Upper lobe of left lung (tissue), 5 donors: Measurements from ENCODE around the genes FAM110C, ACP1 and EIPR1.

- PRO-cap, 2 experiments: peak in 1 of 2 experiments; most common plus-strand start chr2:46805 (in 1); most common minus-strand start chr2:46505 (in 1)
- RAMPAGE, long total RNA, 4 experiments: no peak in any of the 4 experiments
These were observed at the start of gene FAM110C for GRCh38 chr2:46391-47420. Gene FAM110C, minus strand, starts transcription at chr2:46505.

- PRO-cap, 2 experiments: no peak in any of the 2 experiments
- RAMPAGE, long total RNA, 4 experiments: no peak in any of the 4 experiments
These were observed 14.3 kb downstream of the SH3YL1 start for GRCh38 chr2:249474-250008.

DNA sequence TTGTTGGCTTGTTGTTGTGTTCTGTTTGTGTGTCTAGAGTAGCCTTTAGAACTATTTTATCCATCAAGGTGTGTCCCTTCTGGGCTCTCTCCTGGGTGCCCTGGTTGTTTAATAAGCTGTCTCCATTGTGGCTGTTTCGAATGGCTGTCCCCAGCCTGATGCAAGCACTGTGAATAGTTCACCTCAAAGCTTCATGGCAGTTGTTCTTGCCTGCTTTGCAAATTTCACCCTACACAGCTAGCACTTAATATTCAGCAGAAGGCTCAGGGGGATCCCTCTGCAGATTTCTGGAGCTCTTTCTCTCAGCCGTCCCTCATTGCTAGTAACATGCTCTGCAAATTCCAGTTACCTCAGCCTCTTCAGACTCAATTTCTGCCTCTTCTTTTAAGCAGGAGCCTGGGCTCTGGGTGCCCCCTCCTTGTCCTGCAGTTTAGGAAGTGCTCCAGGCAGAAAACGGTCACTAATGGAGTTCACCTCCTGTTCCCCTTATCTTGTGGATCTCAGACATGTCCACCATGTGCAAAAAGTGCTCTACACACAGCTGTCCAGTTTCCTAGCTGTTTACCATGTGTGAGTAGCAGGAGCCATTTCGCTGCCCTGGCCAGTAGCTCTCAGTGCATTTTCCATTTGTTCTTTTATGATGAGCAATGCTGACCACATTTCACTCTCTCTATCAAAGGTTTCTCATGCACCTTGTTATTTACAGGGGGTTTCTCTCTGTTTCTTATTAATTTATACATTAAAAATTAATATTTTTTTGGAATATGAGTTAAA, 5.0 kb downstream of the SH3YL1 start:
- PRO-cap, 2 experiments: no peak in any of the 2 experiments
- RAMPAGE, long total RNA, 4 experiments: start-site peak on the minus strand in 1 of 4 experiments, centred at position 627 of the sequence, 10 reads per replicate

GRCh38 chr2:264309-265023, at the start of gene ACP1:
Gene ACP1, plus strand, starts transcription at chr2:264947.
- PRO-cap, 2 experiments: peak in 2 of 2 experiments; most common plus-strand start chr2:264916 (in 1); most common minus-strand start chr2:264776 (in 2)
- RAMPAGE, long total RNA, 4 experiments: start-site peak on the plus strand in 4 of 4 experiments, at chr2:264893-264959 at its widest, 210 to 1,968 reads per replicate; start-site peak on the minus strand in 2 of 4 experiments, at chr2:264505-264593 at its widest, 32 to 64 reads per replicate

GRCh38 chr2:289379-290529, 1.9 kb upstream of the ALKAL2 start:
- PRO-cap, 2 experiments: no peak in any of the 2 experiments
- RAMPAGE, long total RNA, 4 experiments: no peak in any of the 4 experiments

GRCh38 chr2:454050-454368, 166.1 kb upstream of the ALKAL2 start:
- PRO-cap, 2 experiments: peak in 1 of 2 experiments; most common plus-strand start chr2:454134 (in 1)
- RAMPAGE, long total RNA, 4 experiments: no peak in any of the 4 experiments

- PRO-cap, 2 experiments: no peak in any of the 2 experiments
- RAMPAGE, long total RNA, 4 experiments: no peak in any of the 4 experiments
These were observed 173.0 kb upstream of the ALKAL2 start for GRCh38 chr2:460660-461440.

GRCh38 chr2:628617-629007, 48.6 kb downstream of the TMEM18 start:
- PRO-cap, 2 experiments: no peak in any of the 2 experiments
- RAMPAGE, long total RNA, 4 experiments: no peak in any of the 4 experiments

- PRO-cap, 2 experiments: no peak in any of the 2 experiments
- RAMPAGE, long total RNA, 4 experiments: no peak in any of the 4 experiments
These were observed 90.3 kb downstream of the TPO start for GRCh38 chr2:1503354-1504165.

DNA sequence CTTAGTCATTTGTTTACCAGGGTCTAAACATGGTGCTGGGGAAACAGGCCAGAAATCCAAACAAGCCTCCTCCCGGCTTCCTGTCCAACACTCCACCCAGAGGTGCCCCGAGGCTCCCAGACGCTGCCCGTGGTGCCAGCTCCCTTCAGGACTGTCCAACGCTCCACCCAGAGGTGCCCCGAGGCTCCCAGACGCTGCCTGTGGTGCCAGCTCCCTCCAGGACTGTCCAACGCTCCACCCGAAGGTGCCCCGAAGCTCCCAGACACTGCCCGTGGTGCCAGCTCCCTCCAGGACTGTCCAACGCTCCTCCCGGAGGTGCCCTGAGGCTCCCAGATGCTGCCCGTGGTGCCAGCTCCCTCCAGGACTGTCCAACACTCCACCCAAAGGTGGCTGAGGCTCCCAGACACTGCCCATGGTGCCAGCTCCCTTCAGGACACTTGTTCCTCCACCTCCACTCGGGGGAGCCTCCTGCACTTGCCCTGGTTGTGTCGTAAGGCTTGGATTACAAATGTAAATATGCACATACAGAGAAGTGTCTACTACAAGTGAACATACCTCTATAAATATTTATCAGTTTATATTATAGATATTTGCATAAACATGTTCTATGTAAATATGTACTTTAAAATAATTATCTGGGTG, 143.4 kb downstream of the PXDN start:
- PRO-cap, 2 experiments: no peak in any of the 2 experiments
- RAMPAGE, long total RNA, 4 experiments: no peak in any of the 4 experiments

GRCh38 chr2:1617416-1618187, 126.7 kb downstream of the PXDN start:
- PRO-cap, 2 experiments: no peak in any of the 2 experiments
- RAMPAGE, long total RNA, 4 experiments: no peak in any of the 4 experiments

GRCh38 chr2:1626178-1626711, 118.1 kb downstream of the PXDN start:
- PRO-cap, 2 experiments: no peak in any of the 2 experiments
- RAMPAGE, long total RNA, 4 experiments: no peak in any of the 4 experiments

DNA sequence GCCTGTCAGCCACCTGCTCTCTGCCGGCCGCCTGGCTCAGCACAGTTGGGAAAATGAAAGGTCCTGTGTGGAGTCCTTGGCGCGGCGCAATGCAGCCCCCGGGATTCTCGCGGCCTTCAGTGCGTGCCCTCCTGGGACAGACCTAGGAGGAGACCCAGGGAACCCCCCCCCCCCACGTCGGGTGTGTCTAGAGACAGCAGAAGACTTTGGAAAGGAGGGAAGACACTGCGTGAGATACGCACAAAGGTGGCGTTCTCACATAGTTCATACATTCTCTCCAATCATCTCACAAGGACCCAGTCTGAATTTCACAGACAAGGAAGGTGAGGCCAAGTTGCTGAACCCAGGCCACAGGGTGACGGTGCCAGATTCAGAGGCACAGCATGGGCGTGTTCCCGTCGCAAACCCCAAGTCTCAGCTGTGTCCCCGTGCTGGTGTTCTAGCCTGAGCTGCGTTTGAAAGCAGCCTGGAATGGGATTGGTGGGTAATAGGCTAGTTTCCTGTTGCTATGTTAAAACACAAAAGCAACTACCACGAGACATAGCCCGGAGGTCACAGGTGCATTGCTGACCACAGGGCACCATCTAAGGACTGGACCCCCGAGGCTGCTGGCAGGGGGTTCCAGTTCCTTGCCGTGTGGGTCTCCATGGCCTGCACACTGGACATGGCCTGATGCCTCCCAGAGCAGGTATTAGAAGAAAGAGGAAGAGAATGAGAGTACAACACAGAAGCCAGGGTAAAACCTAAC, 935 bp upstream of the PXDN start:
- PRO-cap, 2 experiments: peak in 1 of 2 experiments; most common minus-strand start position 416 of the sequence (in 1)
- RAMPAGE, long total RNA, 4 experiments: no peak in any of the 4 experiments

DNA sequence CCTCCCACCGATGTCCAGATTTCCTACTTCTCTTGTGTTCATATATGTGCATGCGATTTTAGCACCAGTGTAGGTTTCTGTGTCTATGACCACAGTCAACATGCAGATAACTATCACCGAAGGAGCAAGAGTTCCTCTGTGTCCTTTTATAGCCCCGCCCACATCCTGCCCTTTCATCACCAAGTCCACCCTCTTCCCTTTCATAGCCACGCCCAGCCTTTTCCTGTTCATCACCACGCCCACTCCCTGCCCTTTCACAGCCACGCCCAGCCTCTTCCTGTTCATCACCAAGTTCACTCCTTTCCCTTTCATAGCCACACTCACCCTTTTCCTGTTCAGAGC, 274.0 kb downstream of the MYT1L start:
- PRO-cap, 2 experiments: peak in 2 of 2 experiments; most common minus-strand start position 112 of the sequence (in 2)
- RAMPAGE, long total RNA, 4 experiments: no peak in any of the 4 experiments

- PRO-cap, 2 experiments: peak in 1 of 2 experiments; most common minus-strand start chr2:2249994 (in 1)
- RAMPAGE, long total RNA, 4 experiments: no peak in any of the 4 experiments
These were observed 81.2 kb downstream of the MYT1L start for GRCh38 chr2:2249921-2250210.

- PRO-cap, 2 experiments: no peak in any of the 2 experiments
- RAMPAGE, long total RNA, 4 experiments: no peak in any of the 4 experiments
These were observed 20.8 kb downstream of the EIPR1 start for GRCh38 chr2:3356722-3357220.

DNA sequence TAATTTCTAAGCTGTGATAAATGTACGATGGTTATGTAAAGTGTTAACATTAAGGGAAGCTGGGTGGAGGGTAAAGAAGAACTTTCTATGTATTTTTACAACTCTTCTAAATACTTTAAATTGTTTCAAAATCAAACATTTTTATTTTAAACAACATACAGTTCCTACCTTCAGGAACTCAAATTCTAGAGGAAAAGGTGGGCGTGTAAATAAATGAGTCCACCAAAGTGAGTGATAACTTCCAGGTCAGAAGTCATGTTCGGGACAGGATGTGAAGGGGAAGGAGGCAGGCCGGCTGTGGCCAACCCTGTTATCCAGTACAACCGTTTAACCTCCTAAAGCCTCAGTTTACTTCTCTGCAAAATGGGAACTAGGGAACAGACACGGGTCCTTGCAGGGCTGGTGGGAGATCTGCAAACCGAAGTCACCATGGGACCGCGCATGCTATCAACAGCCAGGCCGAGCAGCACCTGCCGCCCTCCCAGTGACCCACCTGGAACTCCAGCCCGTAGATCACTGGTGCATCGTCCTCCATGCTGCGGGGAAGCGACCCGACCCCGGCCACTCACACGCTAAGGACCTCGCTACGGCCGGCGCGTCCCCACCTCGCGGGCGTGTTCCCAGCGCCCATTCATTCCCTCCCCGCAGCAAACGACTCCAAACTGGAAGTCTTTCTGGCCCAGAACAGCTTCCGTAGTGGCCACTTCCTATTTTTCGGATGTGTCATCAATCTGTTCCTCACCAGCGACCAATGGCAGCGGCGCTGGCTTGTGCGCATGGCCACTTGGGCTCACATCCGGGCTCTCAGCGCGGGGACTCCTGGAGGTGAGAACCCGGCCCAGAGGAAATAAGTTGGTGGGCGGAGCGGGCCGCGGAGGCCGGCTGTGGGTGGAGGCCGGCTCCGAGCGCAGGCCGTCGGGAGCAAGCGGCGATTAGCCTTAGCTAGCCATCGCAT, at the start of gene EIPR1:
Gene EIPR1, minus strand, starts transcription at position 664 of the 955 bp plus-strand sequence.
- PRO-cap, 2 experiments: peak in 2 of 2 experiments; most common plus-strand start position 850 of the sequence (in 2); most common minus-strand start position 664 of the sequence (in 1)
- RAMPAGE, long total RNA, 4 experiments: start-site peak on the minus strand in 3 of 4 experiments, centred at positions 681 to 695 of the sequence, 28 to 66 reads per replicate

GRCh38 chr2:3378164-3378436, 482 bp upstream of the EIPR1 start:
- PRO-cap, 2 experiments: no peak in any of the 2 experiments
- RAMPAGE, long total RNA, 4 experiments: no peak in any of the 4 experiments

DNA sequence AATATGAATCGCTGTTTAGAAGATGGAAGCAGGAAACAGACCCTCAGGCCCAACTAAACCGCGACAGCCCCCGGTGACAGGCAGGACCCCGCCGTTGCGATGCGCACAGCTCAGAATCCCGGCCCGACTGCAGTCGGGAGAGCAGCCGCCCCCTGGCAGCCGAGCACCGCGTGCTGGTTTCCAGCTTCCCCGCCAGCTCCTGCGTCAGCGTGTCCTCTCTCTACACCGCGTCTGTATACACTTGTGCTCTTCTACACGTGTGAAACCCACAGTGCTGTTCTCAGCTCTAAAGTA, 54.1 kb downstream of the ADI1 start:
- PRO-cap, 2 experiments: no peak in any of the 2 experiments
- RAMPAGE, long total RNA, 4 experiments: no peak in any of the 4 experiments

GRCh38 chr2:3659341-3659941, 1.4 kb downstream of the ALLC start:
- PRO-cap, 2 experiments: no peak in any of the 2 experiments
- RAMPAGE, long total RNA, 4 experiments: no peak in any of the 4 experiments